LNCaP clone FGC (cell line): ENCODE results near the genes DNAH1 and UQCC5.

GRCh38 chr3:52316119-52316346 lies at the start of gene DNAH1:
Gene DNAH1, plus strand, starts transcription at chr3:52316319.
- RRBS, 2 experiments = no CpG with 5 or more reads among the region's 2 CpGs

DNA sequence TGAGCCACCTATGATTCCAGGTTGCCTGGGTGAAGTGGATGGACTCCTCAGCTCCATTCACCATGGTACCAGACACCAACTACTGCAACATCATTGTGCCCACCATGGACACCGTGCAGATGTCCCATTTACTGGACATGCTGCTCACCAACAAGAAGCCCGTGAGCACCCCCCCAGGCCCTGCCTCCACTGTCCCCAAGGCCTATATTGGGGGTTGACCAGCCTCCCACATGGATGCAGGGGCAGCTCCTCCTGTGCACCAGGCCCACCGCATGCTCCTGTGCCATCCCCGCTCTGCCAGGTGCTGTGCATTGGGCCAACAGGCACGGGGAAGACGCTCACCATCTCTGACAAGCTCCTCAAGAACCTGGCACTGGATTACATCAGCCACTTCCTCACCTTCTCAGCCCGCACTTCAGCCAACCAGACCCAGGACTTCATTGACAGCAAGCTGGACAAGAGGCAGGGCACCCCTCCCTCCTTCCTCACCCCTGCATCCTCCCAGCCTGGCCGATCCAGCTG lies 37.8 kb downstream of the BAP1 start:
- RRBS, 2 experiments = no CpG with 5 or more reads among the region's 8 CpGs

- RRBS, 2 experiments = no CpG with 5 or more reads among the region's 3 CpGs
Measured at GRCh38 chr3:52400663-52401220, 9.1 kb downstream of the BAP1 start.

GRCh38 chr3:52468785-52469698 lies 13.6 kb downstream of the NISCH start:
- RRBS, 2 experiments = no CpG with 5 or more reads among the region's 10 CpGs

DNA sequence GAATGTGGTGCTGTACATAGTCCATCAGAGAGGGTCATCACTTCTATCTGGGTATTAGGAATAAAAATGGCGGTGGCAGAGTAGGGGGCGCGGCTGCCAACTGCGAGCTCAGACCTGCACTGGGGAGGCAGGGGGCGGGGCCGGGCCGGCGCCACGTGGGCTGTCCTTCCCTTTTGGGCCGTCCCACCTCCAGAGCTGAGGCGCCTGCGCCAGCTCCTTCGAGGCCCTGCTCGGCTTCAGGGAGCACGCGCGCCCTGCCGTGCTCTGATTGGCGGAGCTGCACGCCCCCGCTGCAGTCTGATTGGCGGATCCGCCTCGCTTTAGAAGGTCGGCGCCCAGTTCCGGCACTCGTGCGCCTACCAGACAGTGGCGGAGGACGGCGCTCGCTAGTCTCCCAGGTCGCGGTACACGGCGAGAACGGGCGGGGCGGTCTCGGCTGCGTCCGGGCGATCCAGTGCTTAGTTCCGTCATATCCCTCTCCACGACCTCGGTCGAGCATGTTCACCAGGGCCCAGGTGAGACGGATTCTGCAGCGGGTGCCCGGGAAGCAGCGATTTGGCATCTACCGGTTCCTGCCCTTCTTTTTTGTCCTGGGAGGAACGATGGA lies at the start of gene UQCC5:
Gene UQCC5 (plus strand): TSS at position 347 of the 607 bp plus-strand sequence.
- RRBS, 2 experiments = under 1% methylated on average over 17 of the region's 54 CpGs

DNA sequence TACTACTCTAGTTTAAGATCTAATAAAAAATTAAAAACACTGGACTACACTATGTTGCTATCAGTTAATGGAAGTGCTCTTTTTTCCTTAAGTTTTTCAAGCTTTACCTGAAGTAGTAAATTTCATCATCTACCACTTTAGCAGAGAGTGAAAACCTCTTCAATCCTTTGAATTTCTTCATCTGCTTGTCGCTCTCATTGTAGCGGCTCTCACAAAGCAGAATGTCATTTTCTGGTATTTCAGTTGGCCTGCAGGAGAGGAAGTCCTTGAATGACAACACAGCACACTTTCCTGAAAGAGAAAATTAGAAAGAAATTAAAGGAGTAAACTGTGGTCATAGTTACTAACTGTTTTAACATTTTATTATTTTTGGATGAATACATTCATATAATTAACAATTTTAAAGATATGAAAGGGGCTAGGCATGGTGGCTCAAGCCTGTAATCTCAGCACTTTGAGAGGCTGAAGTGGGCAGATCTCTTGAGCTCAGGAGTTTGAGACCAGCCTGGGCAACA lies 27.6 kb downstream of the UQCC5 start:
- RRBS, 2 experiments = no CpG with 5 or more reads among the region's 2 CpGs

DNA sequence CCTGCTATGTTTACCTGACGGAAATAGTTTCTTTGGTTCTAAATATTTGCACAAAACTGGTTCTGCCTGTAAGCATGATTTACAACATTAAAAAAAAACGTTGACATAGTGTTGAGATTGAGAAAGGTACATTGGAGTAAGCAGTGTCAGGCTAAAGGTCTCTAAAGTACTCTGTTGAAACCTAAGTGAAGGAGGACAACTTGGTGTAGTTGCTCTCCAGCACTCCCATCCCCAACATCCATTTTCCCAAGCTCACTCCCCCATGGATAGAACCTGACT lies 2.6 kb downstream of the GNL3 start:
- RRBS, 2 experiments = no CpG with 5 or more reads among the region's 2 CpGs

- RRBS, 2 experiments = no CpG with 5 or more reads among the region's 6 CpGs
Measured at GRCh38 chr3:52697201-52698381, 8.0 kb downstream of the GLT8D1 start.

DNA sequence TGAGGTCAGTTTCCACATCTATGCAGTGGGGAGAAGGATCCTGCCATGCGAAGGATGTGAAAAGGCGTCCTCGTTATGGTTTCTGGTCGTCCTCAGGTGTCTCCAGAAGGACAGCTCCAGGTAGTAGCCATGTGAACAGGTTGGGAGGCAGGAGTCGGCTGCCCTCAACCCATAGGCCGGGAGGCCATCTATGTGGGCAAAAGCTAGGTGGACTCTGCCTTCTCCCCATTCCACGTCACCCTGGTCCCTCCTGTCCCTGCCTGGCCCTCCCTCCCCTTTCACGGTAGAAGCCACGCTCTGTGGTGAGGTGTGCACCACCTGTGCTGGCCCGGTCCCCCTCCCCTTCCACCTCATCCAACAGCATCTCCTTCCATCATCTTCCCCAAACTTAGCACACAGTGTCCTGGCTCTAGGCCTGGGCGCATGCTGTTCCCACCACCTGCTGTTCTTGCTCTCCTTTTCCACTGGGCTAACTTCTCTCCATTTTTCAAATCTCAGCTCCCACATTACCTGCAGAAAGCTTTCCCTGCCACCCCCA lies 16.4 kb downstream of the ITIH3 start:
- RRBS, 2 experiments = no CpG with 5 or more reads among the region's 11 CpGs

GRCh38 chr3:52813764-52814216 lies 16.7 kb downstream of the ITIH4 start:
- RRBS, 2 experiments = 62 to 63% methylated on average over 1 of the region's 8 CpGs

DNA sequence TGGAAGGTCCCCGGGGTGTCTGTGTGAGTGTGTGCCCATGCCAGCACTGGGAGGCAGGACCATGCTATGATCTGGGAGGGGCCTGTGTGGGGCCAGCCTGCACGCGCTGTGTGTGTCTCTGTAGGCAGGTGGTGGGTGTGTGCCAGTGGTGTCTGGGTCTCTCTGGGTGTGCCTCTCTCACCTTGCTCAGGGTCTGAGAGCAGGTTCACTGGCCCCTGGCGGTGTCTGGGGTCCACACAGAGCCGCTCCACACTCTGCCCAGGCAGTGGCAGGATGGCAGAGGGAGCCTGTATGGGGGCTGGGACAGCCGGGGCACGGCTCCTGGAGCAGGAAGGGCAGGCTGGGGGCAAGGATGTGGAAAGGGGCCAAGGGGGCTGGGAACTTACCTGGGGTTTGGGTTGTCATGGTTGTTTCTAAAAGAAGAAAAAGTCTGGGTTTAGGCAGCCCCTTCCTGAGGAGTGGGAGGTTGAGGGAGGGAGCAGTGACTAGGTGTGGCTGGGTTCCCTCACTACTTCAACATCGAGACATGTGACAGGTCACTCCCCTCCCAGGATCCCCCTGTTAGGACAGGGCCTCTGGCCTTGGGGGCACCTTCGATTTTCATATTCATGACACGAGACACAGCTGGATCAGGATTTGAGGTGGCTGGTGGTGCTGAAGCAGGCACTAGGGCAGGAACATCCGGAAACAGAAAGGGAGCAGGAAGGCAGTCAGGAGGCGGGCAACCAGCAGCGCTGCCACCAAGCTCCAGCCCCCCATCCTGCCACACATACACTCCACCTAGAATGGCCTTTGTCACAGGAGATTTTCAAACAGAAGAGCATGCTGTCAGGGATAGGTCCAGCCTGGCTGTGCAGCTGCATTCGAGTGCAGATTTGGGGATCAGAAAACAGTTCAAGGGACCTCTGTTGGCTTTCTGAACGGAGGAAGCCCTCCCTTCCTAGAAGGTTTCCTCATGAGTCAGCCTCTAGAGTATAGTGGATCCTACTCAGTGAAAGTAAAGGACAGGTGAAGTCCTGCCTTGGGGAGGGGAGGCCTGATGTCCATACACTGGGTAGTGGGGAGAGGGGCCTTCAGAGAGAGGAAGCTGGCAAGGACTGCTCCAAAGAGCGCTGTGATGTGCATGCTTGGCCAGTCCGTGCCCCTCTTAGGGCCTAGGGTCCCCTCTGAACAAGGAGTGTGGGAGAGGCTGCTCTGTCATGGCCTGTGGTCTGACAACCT lies 12.2 kb downstream of the ITIH4 start:
- RRBS, 2 experiments = no CpG with 5 or more reads among the region's 17 CpGs

- RRBS, 2 experiments = no CpG with 5 or more reads among the region's 5 CpGs
Measured at GRCh38 chr3:52845157-52845454, 10.3 kb upstream of the MUSTN1 start.

DNA sequence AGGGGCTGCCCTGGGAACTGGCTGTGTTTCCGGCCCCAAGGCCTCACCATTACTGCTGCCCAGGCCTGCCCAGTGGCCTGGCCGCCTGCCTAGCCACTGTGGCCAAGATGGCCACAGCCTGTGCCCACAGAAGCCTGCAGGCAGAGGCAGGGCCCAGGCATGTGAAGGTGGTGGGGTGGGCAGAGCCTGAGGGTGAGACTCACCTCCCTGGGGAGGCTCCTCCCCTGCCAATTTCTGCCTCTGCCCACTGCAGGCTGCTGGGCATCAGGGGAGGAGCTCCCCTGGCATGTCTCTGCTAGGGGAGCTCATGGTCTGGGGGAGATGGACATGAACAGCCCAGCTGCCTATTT lies 6.0 kb upstream of the PRKCD start:
- RRBS, 2 experiments = no CpG with 5 or more reads among the region's 2 CpGs

- RRBS, 2 experiments = no CpG with 5 or more reads among the region's 7 CpGs
Measured at GRCh38 chr3:53167449-53168268, 6.7 kb downstream of the PRKCD start.

DNA sequence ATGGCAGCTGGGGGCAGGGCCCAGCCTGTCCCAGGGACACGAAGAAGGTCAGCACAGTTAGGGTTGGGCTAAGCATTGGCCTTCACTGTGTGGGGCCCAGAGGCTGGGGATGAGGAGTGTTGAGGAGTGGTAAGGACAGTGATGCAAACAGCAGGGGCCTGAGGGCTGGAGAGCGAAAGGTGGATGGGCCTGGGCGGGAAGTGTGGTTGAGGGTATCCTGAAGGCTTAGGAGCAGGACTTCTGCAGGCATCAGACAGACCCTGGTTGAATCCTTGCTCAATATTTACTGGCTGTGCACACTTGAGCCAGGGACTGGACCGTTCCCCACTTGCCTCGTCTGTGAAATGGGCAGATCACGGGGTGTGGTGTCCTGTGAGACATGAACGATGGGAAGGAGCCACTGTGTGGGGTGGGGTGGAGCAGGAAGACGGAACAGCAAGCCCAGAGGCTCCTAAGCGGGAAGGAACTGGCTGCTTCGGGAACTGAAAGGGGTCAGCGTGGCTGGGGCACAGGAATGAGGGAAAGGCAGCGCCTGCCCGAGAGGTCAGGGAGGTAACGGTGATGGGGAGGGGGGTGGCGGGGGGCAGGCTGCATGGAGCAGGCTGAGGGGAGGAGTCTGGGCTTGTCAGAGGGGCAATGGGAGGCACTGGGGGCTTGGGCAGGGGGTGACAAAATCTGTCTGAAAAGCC lies 7.4 kb downstream of the PRKCD start:
- RRBS, 2 experiments = no CpG with 5 or more reads among the region's 15 CpGs

DNA sequence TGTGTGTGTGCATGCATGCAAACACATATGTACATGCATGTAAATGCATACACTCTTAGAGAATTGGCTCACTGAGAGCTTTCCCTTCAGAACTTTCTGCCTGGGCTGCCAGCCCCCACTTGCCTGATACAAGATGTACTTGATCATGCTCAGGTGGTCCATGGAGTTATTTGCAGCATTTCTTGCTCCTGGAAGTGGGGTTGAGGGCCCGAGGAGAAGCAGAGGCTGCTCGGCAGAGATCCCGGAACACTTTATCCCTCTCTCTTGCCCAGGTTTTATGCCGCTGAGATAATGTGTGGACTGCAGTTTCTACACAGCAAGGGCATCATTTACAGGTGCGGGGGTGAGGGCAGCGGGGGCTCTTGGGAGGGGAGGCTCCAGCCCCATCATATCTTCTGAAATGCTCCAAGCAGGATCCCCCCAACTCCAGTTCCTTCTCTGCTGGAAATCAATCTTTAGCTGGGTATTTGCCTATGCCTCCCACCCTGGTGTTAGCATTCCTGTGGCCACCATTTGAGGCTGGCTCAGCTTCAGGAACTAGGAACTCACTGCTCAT lies 26.1 kb downstream of the PRKCD start:
- RRBS, 2 experiments = no CpG with 5 or more reads among the region's 6 CpGs

GRCh38 chr3:53193945-53194442 lies 33.0 kb downstream of the PRKCD start:
- RRBS, 2 experiments = no CpG with 5 or more reads among the region's 9 CpGs

GRCh38 chr3:53223586-53224453 lies 32.0 kb downstream of the TKT start:
- RRBS, 2 experiments = 97% methylated on average over 2 of the region's 14 CpGs

- RRBS, 2 experiments = no CpG with 5 or more reads among the region's 16 CpGs
Measured at GRCh38 chr3:53227855-53228539, 27.8 kb downstream of the TKT start.

GRCh38 chr3:53231793-53232637 lies 23.8 kb downstream of the TKT start:
- RRBS, 2 experiments = no CpG with 5 or more reads among the region's 10 CpGs